ENCODE data around the genes TCFL5, DIDO1 and NKAIN4.

DNA sequence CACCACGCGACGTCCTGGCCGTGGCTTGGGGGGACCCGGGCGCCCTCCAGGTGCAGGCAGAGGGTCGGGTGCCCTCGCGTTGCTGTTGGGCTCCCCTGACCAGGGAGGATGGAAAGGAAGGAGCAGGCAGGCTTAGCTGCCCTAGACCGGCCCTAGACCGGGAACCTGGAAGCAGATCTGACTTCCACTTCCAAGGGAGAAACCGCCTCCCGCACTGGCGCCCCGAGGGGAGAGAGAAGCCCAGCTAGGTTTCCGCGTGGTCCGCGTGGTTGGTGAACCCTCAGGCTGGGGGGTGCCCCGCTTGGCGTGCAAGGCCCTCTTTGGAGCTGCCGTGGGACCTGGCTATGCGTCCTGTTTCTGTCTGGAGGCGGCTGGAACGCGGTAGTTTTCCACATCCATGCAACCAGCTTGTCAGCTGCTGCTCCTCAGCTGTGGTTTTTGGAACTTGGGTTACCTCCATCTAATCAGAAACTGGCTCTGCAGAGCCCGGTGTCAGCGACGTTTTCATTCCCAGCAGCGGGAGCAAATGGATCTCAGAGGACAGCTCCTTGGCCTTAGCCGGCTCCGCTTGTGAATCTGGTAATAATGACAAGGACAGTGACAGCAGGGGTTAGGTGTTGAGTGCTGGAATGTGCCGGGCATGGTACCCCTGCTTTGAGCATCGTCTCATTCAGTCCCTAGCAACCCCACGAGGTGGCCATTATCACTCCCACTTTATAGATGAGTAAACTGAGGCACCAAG lies 1.1 kb downstream of the SLCO4A1 start:
- RRBS: 33% methylated on average over 15 of the region's 35 CpGs

DNA sequence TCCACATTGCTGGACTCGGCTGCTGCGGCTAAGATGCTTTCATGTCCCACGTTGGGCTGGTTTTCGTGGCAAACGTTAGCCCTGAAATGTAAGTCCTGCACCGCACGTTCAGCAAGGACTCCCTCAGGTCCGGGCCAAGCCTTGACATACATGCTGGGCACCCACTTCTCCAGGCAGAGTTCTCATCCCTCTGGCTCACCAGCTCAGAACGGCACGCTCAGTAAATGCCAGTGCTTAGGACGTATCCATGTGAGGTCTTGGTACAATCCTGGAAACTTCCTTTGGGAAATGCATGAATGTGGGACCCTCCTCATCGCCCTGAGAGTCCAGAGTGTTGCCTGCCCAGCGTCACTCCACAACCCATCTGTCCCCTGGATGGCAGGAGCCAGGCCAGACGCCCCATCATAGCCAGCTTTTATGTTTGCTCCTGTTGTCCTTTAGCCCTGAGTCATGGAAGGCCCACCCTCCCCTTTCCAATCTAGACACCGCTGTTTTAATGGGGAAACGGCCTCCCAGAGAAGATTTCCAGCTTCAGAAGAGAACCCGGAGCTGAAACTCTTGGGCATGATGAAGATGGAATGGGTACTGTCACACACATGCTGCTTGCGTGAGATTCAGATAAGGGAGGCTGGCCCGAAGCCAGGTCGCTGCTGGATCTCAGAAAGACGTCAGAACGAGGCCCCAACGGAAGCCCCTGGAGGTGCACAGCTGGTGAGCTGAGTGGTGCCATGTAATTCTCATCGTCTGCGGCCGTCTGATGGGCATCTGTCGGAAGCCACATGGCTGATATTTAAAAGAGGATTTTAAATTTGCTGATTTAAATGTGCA lies 8.7 kb downstream of the SLCO4A1 start:
- RRBS: no CpG with 5 or more reads among the region's 27 CpGs

DNA sequence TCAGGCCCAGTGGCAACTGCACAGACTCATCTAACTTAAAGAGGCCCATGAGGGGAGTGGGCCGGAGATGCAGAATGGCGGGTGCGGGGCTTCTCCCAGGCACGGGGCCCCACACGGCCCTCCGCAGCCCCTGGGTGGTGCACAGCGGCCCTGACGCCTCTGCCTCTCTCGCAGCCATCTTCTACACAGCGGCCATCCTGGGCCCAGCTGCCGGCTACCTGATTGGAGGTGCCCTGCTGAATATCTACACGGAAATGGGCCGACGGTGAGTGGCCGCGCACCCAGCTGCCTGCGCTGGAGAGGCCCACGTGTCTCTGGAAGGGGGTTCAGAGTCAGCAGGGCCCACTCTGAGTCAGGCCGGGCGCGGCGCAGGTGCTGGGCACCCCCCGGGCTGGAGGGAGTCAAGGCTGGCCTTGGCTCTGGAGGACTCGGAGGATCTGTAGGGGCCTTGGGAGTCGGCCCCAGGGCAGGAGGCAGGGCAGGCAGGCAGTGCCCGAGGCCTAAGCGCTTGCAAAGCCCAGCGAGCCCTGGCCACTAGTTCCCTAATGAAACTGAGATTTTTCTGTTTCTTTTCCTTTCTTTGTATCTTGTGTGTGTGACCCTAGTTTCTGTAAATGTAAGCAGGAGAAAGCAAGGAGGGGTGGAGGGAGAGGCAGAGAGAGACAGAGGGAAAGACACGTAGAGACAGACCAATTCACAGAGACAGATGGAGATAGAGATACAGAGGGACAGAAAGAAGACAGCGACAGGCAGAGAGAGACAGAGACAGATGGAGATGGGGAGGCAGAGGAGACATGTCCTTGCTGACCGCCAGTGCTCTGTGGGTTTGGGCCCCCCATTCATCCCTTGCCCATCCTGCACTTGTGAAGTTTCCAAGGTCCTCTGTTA lies 16.4 kb downstream of the SLCO4A1 start:
- RRBS: no CpG with 5 or more reads among the region's 31 CpGs

GRCh38 chr20:62667015-62667857 lies 24.9 kb downstream of the SLCO4A1 start:
- RRBS: no CpG with 5 or more reads among the region's 33 CpGs

DNA sequence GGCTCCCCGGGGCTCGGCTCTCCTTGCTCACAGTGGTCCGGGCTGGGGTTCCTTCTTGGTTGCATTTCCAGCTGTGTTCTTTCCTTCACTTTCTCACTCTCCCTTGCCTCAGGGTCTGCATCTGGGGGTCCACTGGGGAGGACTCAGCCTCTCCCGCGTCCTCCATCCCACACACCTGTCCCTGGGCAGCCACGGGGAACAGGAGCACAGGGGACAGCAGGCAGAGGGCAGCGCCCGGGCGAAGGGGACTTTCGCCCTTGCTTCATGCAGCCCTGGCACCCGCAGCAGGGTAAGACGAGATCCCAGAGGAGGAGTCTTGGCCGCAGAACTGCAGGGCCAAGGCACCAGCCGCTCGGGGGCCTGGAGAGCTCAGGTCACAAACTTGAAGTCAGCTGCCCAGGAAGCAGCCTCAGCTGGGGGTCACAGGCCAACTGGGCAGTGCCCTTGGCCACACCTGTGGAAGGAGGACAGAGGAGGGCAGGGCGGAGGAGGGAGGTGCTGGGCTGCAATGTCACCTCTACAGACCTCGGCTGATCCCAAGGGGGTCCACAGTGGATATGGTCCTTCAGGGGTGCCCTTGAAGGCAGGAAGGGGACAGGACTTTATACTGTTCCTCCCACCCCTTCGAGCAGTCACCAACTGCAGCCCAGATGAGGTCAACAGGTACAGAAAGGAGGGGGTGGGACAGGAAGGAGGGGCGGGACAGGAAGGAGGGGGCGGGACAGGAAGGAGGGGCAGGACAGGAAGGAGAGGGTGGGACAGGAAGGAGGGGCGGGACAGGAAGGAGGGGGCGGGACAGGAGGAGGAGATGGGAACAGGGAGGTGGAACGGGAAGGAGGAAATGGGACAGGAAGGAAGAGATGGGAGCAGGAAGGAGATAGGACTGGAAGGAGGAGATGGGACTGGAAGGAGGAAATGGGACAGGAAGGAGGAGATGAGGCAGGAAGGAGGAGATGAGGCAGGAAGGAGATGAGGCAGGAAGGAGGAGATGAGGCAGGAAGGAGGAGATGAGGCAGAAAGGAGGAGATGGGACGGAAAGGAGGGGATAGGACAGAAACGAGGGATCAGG lies 19.7 kb upstream of the MRGBP start:
- RRBS: no CpG with 5 or more reads among the region's 25 CpGs

DNA sequence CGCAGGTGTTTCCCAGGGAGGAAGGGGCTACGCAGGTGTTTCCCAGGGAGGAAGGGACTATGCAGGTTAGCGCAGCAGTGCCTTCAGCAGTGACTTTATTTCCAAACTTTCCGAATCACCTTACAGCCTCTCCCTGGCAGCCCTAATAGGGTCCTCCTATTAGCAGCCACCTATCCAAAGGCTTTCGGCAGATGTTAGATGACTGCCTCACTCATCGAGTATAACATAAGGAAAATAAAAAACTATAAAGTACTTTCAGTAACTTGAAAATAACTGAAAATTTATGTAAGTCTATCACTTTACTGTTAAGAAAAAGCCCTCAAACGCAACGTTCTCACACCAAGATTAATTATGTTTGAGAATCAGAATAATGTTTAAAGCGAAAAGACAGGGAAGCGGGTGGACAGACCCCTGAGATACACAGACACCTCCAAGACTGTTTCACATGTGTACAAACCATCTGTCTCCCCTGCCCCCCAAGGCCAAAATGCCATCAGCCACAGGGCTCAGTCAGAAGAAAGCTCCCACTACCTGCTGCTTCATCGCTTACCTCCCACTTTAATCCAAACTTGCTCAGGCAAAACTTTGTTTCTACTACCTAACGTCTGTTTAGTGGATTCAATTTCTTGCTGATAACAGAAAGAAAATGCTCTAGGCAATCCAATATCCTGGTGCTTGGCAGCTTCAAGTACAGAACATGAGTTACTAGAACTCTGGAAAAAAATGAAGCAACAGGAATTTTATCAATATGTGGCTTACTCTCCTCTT lies 2.6 kb downstream of the TCFL5 start:
- RRBS: no CpG with 5 or more reads among the region's 12 CpGs

GRCh38 chr20:62860931-62861902 lies at the start of gene TCFL5:
TCFL5 (minus strand) TSS chr20:62861822.
- RRBS: 1% methylated on average over 51 of the region's 163 CpGs

- RRBS: no CpG with 5 or more reads among the region's 11 CpGs
Observed at GRCh38 chr20:62897995-62898445, 28.3 kb downstream of the DIDO1 start.

GRCh38 chr20:62898446-62899131 lies 27.7 kb downstream of the DIDO1 start:
- RRBS: no CpG with 5 or more reads among the region's 10 CpGs

GRCh38 chr20:62926366-62927095 lies at the start of gene DIDO1:
DIDO1 (minus strand) TSS chr20:62926505.
- RRBS: under 1% methylated on average over 11 of the region's 67 CpGs

GRCh38 chr20:62937229-62938007 lies 529 bp upstream of the GID8 start:
- RRBS: 1% methylated on average over 26 of the region's 80 CpGs

- RRBS: no CpG with 5 or more reads among the region's 14 CpGs
Observed at GRCh38 chr20:62953173-62953642, 699 bp downstream of the SLC17A9 start.

- RRBS: no CpG with 5 or more reads among the region's 4 CpGs
Observed at GRCh38 chr20:63196767-63197180, 19.2 kb downstream of the YTHDF1 start.

DNA sequence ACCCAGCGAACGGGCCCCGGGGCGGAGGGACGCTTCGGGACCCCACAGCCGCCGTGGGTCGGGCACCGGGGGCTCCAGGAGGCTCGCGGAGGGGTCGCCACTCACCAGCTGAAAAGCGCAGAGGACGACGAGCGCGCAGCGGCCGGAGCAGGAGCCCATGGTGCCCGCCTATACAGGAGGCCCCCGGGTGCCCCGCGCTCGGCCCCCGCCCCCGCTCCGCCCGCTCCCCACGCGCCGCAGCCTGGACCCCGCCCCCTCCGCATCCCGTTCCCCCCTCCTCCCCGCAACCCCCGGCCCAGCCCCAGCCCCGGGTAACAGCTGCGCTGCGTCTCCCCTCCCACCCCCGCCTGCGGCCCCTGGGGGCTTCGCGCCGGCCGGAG lies at the start of gene NKAIN4:
Gene NKAIN4 (minus strand): TSS at position 172 of the 380 bp plus-strand sequence.
- RRBS: 3% methylated on average over 40 of the region's 46 CpGs

- RRBS: no CpG with 5 or more reads among the region's 13 CpGs
Observed at GRCh38 chr20:63273818-63274475, 1.3 kb downstream of the ARFGAP1 start.

DNA sequence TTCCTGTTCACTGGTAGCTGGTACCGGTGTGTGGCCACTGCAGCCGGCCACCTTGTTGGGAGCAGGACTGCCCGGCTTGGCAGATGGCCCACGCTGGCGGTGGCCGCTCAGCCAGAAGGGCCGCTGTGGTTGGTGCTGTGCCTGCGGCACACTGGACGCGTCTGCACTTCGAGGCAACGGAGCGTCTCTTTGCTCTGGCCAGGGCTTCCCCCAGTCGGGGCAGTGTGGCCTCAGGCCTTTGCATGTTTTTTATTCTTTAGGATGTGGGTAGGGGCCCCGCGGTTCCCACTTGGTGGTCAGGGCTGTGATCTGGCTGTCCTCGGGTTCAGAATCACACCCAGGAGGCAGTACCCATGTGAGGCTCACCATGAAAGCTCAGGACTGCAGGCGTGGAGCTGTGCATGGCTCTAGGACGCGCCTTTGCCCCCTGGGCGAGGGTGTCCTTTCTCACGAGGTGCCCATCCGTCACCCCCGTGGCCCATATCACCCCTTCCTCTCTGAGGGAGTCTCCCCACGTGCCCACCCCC lies 9.9 kb upstream of the COL20A1 start:
- RRBS: 89% methylated on average over 1 of the region's 25 CpGs

DNA sequence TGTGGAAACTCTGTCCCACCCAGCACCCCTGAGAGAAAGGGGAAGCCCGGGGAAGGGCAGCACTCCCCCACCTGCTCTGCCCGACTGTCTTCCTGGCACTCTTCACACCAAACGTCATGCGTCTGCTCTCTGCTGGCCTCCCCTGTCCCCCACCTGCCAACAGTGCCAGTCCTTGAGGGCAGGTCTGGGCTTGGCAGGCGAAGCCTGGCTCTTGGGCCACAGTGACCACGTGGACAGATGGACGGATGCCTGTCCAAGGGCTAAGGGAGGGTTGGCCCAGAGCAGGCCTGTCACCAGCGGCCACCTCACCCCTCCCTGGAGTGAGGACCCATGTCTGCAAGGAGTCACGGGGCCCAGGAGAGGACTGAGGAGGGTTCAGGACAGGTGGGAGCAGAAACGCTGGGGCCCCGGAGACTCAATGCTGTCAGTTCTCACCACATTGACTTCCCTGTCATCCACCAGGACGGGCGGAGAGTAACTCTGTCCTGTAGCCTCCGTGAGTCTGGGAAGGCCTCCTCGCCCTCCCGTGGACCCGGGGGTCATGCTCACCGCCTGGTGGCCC lies 4.1 kb upstream of the CHRNA4 start:
- RRBS: 1% methylated on average over 2 of the region's 18 CpGs

DNA sequence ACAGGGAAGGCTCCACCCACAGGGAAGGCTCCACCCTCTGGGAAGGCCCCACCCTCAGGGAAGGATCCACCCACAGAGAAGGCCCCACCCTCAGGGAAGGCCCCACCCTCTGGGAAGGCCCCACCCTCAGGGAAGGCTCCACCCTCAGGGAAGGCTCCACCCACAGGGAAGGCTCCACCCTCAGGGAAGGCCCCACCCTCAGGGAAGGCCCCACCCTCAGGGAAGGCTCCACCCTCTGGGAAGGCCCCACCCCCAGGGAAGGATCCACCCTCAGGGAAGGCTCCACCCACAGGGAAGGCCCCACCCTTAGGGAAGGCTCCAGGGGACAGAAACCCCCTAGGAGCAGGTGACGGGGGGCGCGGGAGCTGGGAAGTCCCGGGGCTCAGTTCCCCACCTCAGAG lies 39.9 kb downstream of the KCNQ2 start:
- RRBS: no CpG with 5 or more reads among the region's 4 CpGs

- RRBS: no CpG with 5 or more reads among the region's 30 CpGs
Observed at GRCh38 chr20:63433598-63434188, 38.8 kb downstream of the KCNQ2 start.

DNA sequence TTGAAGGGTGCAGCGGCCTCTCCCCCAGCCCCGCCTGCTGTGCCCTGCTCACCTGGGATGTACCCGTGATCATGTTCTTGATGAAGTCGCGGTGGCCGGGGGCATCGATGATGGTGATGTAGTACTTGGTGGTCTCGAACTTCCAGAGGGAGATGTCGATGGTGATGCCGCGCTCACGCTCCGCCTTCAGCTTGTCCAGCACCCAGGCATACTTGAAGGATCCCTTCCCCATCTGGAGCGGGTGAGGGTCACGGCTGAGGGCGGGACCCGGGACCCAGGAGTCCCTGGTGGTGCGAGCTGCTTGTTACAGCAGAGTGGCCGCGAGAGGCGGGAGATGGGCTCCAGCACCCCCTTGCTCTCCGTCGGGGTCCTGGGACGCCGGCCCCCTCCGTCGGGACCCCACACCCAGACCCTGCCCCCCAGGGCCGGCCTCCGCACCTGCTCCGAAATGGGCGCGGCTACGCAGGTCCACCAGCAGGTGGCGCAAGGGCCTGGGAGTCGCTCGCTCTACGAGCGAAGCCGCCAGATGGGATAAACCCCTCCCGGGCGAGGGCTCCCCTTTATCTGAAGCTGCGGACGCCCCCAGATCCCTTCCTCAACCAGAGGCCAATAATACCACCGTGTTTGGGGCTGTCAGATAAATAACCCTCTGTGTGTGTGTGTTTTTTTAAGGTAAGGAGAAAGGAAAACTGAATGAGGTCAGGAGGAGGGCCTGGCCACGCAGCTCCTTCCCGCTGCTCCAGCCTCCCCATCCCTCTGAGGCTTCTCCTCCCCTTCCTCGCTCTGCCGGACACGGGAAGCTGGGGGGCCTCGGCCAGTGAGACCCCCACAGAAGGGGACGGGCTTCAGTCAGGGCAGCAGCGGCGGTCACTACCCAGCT lies 2.8 kb downstream of the EEF1A2 start:
- RRBS: 3% methylated on average over 13 of the region's 53 CpGs